HTERT-HM (cell line): ENCODE measurements around a stretch of chr1.

GRCh38 chr1:26781321-26782094, 6.2 kb upstream of the PIGV start:
- RRBS: no CpG with 5 or more reads among the region's 12 CpGs

- RRBS: no CpG with 5 or more reads among the region's 5 CpGs
Measured at GRCh38 chr1:26782506-26783694, 4.8 kb upstream of the PIGV start.

DNA sequence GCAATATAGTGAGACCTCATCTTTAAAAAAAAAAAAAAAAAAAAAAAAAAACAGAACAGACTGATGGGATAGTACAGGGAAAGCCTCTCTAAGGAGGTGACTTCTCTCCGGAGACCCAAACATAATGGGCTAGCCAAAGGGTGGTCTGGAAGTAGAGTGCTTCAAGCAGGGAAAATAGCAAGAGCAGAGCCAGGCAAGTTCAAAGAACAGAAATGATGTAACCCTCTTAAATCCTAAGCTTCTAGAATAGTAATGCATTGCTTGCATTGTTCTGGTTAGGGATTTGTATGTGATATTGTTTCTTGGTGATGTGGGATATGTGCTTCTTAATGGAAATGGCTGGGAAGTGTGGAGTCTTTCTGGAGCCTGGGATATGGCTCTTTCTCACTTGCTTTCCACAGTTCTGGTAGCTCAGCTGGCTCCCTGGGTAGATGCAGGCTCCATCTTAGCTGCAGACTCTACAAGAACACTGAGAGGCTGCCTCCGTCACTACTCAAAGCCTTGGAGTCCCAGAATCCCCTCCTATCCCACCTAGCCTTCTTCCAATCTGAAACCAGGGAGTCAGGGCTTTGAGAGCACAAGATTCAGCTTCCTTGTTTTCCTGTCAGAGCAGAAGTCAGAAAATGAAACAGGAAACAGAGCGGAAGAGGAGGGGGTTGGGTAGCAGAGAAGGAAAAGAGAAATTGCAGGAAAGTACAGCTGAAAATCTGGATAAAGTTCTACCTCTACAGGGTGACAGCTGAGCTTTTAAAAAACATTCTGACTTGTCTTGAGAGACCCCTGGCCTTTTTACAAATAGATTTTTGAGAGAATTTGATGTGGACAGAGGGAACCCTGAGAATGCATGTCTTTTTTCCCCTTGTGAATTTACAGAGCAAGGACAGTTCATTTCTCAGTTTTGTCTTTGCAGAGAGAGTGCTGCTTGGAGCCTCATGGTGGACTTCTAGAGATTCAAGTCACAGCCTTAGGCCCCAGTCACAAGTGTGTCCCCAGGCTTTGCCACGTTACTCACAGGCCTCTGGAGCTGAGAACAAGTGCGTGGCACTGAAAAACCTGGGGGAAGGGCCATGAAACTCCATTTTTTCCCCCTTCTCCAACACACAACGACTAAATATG, 1.7 kb upstream of the PIGV start:
- RRBS: no CpG with 5 or more reads among the region's 6 CpGs

GRCh38 chr1:26855471-26856103, 7.4 kb upstream of the SFN start:
- RRBS: no CpG with 5 or more reads among the region's 5 CpGs

DNA sequence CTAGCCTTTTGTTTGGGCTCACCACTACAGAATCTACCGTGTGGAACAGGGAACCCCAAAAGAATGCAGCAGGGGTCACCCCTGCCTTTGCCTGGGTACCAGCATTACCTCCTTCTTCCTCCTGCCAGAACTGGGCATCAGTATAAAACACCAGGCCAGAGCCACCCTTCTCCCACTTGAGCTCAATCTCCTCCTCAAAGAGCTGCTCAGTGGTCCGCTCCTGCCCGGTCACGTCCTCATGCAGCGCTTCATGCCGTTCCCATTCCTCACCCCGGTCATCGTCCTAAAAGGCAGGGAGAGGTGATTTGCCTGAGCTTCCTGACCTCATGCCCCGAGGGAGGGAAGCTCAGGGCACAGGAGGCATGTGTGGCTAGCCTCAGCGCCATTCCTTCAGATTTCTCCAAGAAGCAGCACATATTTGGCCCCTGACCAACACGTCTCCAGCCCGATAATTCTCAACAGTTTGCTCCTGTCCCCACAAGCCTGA, 4.1 kb upstream of the GPN2 start:
- RRBS: 100% methylated on average over 2 of the region's 12 CpGs

GRCh38 chr1:26922608-26922947, 1.0 kb downstream of the NUDC start:
- RRBS: no CpG with 5 or more reads among the region's 3 CpGs

DNA sequence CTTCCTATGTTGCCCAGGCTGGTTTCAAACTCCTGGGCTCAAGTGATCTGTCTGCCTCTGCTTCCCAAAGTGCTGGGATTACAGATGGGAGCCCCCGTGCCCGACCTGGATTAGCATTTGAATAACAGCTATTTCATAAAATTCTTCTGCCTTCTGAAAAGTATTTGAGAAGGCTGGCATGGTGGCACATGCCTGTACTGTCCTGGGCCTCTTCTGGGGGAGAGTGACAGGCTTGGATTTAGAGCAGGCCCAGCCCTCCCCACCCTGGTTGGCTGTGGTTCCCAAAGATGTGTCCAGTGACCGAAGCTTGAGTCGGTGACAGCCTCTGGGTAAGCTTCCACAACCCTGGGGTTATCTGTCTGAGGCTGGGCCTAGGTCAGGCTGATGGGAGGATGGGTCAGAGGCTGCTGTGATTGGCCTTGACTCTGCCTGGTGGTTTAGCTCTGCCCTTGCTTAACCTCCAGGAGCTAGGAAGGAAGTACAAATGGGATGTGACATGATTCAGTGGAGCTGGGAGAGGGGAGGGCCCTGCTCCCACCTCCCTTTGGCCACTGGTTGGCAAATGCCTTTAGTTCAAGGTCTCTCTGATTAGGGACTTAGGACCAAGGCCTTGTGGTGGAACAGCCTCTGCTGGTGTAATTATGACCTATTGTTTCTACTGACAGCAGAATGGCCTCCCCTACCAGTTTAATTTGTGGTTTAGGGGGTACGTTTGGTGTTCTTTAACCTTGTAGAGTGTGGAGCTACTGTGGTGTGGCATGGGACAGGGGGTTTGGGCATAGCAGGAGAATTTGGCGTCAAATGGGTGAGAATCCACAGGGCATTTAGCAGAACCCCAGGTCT, 16.5 kb downstream of the NUDC start:
- RRBS: no CpG with 5 or more reads among the region's 6 CpGs

DNA sequence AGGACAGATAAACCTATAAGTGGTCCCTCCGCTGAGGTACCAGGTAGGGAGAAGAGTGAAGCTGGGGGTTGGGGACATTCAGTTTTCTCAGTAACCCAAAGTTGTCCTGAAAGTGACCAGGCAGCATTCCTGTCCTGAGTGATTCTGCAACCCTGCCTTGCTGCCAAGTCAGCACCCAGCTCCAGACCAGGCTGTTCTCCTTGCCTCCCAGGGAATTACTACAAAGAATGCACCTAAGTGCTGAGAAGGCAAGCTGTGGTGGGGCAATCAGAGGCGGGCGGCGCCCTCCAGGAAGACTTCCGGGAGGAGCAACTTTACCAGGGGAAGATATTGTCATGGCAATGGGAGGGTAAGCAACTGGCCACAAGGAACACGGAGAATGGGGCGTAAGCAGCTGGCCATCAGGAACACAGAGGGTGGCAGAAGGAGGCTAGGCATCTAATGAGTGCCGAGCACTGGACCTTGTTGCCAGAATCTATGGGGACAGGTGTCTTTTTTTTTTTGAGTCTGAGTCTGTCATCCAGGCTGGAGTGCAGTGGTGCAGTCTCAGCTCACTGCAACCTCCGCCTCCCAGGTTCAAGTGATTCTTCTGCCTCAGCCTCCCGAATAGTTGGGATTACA, 4.4 kb downstream of the TENT5B start:
- RRBS: no CpG with 5 or more reads among the region's 10 CpGs

GRCh38 chr1:27009481-27010110, 3.1 kb downstream of the TENT5B start:
- RRBS: no CpG with 5 or more reads among the region's 6 CpGs

DNA sequence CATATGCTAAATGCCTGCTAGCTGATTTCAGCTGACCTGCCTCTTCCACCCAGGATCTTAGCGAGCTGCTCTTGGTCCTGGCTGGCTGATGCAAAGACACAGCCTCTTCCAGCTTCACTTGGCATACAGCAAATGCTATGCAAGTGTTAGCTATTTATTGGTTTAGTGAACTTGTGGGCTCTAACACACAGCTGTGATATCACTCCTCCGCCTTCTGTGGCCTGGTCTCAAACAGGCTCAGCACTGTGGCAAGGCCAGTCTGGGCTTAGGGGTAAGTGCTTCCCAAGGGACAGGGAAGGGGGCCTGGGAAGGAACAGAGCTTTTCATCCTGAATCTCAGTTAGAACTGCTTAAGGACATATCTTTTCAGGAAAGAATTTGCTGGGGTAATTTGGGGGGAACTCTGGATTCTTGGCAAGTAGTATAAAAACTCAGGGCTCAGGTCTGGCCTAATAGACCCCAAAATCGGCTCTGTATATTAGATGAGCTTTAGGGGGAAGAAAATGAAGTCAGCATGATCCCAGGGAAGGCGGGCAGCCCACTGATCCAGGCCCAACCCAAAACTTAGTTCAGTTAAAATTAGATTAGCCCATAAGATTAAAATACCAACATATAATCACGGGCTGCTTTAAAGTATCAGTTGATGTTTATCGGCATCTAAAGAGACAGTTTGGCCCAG, 9.4 kb downstream of the SLC9A1 start:
- RRBS: no CpG with 5 or more reads among the region's 6 CpGs

- RRBS: no CpG with 5 or more reads among the region's 4 CpGs
Measured at GRCh38 chr1:27155666-27155939, 678 bp upstream of the SLC9A1 start.

DNA sequence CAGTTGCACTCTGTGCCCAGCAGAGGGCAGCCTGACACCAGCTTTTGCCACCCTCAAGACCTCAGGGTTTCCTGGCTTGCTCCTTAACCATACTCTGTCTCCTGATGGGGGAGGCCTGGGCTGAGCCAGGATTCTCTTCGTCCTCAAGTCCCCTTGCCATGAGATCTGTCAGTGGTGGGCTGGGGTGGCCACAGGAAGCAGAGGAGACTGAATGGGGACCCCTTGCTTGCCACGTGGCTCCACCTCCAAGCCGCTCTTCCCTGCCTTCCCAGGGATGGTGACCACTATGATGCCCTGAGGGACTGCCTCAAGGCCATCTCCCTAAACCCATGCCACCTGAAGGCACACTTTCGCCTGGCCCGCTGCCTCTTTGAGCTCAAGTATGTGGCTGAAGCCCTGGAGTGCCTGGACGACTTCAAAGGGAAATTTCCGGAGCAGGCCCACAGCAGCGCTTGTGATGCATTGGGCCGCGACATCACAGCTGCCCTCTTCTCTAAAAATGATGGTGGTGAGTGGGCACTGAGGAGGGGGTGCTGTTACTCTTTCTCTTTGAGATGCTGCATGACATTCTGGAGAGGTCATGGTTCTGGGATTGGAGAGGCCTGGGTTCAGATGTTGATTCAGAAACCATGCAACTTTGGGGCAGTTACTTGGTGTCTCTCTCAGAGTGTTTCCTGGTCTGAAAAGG, 20.9 kb upstream of the TMEM222 start:
- RRBS: no CpG with 5 or more reads among the region's 10 CpGs

- RRBS: 9% methylated on average over 7 of the region's 22 CpGs
Measured at GRCh38 chr1:27392854-27393610, 610 bp downstream of the GPR3 start.

DNA sequence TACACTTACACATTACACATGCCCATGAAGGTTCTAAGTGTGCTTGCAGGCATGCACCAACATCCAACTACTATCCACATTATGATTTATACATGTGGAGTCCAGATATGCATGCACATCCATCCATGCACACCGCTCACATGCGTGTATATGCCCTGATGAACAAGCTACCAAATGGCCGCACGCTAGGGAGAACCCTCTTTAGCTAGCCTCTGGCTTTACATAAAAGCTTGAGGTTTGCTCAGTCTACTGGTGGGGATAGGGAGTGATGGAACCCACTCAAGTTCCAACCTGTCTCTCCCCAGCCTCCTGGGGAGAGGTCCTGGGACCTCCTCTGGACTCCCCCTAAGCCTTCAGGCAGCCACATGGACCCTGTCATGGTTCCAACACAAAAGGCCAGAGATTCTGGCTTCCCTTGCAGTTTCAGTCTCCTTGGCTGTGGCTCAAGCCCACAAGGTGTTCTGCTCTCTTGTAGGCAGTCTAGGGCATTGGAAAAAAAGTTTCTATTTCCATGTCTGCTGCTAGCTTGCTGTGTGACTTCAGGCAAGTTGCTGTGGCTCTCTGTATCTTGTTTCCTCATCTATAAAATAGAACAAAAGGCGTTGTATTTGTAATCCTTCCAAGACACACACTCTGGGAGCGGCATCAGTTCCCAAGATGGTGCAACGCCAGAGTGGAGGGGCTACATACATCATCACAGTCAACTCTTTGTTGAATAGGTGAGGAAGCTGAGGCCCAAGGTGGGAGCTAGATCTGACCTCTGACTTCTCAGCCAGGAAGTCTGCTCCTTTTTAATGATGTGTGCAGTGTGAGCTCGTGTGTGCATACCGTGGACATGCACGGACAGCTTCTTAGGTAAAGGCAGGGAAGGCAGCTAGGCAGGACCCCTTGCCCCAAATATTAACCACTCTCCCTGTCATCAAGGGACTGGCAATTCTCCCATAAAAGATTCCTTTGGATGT, 8.9 kb downstream of the GPR3 start:
- RRBS: no CpG with 5 or more reads among the region's 10 CpGs

GRCh38 chr1:27427117-27427869, 34.9 kb downstream of the GPR3 start:
- RRBS: no CpG with 5 or more reads among the region's 5 CpGs

- RRBS: no CpG with 5 or more reads among the region's 5 CpGs
Measured at GRCh38 chr1:27435327-27436324, 43.2 kb downstream of the GPR3 start.

GRCh38 chr1:27490450-27490805, 461 bp upstream of the WASF2 start:
- RRBS: 1% methylated on average over 3 of the region's 10 CpGs

GRCh38 chr1:27574596-27575484, 29.1 kb downstream of the AHDC1 start:
- RRBS: 1% methylated on average over 10 of the region's 38 CpGs

DNA sequence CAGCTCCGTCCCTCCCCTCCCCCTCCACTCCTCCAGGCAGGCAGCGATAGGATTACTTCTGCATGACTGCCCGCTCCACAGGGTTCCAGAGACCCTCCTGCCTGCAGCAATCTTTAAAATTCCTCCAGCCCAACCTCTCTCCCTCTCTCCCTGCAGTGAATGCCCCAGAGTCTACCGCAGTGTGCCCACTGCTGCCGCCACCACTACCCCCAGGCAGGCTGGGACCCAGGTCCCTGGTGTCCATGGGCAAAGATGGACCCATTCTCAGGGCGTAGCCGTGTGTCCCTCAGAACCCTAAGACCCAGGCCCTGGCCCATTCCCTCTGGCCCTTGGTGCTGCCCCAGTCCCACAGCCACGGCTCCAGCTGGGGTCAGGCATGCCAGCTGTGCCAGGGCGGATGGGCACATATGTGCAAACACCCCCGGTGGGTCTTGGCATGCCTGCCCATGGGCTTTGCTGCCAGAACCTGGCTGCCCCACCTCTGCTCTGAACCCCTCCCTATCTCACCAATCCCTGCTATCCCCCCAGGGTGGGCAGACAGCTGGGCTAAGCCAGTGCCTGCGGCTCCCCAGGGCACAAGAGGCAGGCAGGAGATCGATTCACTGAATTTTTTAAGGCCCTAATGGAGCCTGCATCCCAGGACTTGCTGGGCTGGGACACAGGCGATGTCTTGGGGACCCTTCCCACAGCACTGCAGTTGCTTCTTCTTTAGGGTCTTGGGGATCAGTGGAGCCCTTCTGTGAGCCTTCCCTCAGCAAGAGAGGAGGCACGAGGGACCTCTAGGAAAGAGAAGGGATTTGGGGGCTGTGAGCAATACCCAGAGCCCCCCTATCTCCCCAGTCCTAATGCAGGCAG, 10.5 kb downstream of the AHDC1 start:
- RRBS: no CpG with 5 or more reads among the region's 14 CpGs

DNA sequence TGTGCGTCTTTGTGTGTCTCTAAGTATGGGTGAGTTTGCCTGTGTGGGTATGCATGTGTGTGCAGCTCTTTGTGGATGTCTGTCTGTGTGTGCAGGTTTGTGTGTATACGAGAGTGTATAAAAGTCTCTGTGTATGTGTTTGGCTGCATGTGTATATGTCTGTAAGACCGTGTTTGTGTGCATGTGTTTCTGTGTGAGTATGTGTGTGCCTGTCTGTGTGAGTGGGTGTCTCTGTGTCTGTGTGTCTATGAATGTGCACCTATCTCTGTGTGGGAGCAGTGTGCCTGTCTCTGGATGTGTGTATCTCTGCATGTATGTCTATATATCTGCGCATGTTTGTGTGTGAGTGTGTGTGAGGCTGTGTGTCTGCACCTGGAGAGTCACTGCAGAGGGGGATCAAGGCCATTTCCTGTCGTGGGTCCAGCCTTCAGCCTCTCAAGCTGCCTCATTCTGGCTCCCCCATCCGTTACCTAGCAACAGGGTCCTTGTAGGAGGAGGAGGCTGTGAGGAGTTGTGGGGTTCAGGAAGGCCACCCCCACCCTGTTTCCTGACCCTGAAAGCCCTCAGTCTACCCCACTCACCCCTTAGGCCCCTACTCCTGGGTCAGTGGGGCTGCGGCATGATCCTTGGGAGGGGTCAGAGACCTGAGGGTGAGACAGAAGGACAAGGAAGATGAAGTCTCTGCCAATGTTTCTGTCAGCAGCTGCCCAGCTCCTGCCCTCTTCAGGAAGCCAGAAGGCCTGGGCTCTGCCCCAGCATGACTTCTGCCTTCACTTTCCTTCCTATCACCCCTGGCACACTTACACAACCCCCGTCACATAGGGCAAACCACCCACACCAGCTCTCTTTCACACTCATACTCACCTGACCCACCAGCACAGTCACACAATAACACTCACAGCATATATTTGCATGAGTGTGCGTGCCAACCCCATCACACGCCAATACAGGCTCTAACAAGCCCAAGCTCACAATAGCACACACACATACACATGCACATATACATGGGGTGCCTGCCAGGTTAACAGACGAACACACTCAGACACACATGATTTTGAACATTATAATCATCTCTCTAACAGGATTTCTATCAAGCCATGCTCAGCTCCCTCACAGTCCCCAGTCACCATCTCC, 10.1 kb downstream of the FGR start:
- RRBS: no CpG with 5 or more reads among the region's 11 CpGs